Non-pigmented ciliary epithelial cell (primary cell): Measurements from ENCODE around the genes RPS6, C9orf72 and TMEM215.

DNA sequence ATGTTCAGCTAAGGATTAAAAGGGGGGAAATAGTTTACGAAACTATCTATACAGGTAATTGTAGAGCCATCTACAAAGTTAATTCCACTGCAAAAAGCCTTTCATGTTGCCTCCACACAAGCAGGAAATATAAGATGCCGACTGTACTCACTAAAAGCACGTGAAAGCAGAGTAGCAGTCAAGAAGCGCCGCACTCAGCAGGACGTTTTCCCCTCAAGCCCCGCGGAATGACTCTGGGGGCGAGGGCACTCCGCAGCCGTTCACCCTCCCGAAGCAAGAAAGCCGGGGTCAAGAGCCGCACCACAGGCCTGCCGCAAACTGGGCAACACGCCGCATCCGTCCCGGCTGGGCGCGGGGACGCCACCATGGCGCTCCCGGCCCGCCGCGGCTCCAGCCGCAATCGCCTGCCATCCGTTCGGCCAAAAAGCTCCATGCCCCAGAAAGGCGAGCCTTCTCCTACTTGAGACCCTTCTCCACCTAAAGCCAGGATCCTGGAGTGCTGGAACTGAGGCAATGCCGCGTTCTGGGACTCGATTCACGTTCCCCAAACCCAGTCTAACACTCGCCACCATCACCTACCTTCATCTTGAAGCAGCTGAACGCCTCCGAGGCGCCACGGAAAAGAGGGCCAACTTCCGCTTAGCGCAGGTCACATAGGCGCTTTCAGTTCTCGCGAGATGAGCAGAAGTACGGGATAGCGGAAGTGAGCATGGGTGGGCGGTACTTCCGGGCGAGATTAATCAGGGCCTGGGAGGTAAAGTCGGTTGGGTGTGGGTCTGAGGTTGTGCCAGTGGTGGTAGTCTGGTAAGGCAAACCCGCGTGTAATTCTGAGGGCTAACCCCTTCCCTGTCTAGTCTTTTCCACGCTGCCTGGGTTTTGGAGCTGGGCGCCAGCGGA lies at the start of gene RPS6:
Gene RPS6 (minus strand): TSS at position 626 of the 897 bp plus-strand sequence.
- RRBS, result 1% methylated on average over 7 of the region's 57 CpGs

DNA sequence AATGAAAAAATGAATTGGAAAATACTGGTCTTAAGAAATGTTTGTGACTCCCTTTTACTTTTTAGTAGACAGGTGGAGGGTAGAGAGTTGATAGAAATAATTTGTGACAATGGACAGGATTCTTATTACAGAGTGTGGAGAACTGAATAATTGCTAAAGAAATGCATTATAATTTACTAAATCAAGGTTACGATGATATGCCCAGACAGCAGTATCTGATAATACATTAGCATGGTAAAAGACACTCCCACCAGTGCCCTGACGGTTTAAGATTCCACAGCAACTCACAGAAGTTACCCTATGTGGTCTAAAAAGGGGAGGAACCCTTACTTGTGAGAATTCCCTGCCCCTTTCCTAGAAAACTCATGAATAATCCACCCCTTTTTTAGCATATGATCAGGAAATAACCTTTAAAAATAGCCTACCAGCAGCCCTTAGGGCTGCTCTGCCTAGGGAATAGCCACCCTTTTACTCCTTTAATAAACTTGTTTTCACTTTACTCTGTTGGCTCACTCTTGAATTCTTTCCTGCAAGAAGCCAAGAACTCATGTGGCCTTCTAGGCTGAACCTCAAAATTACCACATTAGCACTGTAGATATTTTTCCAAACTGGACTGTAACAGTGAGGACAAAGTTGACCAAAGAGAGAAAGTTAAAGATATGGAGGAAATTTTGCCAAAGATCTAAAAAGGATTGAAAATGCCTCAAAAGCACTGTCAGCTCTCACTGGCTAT lies 244.8 kb upstream of the SLC24A2 start:
- RRBS, result no CpG with 5 or more reads among the region's 2 CpGs

DNA sequence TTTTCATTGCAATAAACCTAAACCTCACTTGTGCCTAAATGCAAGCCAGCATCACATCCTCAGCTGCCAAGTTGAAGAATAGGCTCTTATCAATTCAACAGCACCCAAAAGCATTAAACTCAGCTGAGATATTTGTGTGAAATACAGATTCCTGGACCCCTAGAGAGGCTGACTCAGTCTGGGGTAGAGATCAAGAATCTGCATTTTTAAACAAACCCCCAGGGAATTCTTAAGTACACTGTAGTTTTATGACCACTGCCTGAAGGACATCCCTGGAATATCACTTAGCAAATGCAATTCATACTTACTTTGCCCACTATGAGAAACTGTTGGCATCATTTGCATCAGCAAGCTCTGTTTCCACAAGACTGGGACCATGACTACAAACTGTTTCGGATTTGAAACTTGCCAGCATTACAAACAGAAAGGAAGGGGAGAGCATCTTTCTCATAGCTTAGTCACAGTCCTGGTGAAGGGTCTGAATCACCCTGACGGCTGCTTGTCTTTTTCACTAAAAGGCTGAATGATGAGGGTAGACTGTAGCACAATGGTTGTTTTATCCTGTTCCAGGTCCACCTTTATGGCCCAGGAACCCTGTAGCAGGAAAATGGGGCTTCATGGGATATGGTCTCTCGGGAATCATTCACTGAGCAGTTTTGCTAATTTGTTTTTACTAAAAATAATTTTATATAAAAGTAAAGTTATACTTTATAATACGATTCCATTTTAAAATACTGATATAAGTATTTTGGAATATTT lies 63.6 kb downstream of the MLLT3 start:
- RRBS, result no CpG with 5 or more reads among the region's 4 CpGs

- RRBS, result no CpG with 5 or more reads among the region's 2 CpGs
Observed at GRCh38 chr9:20640705-20641143, 18.4 kb upstream of the MLLT3 start.

GRCh38 chr9:21334359-21335319 lies 565 bp downstream of the KLHL9 start:
- RRBS, result 1% methylated on average over 18 of the region's 40 CpGs

DNA sequence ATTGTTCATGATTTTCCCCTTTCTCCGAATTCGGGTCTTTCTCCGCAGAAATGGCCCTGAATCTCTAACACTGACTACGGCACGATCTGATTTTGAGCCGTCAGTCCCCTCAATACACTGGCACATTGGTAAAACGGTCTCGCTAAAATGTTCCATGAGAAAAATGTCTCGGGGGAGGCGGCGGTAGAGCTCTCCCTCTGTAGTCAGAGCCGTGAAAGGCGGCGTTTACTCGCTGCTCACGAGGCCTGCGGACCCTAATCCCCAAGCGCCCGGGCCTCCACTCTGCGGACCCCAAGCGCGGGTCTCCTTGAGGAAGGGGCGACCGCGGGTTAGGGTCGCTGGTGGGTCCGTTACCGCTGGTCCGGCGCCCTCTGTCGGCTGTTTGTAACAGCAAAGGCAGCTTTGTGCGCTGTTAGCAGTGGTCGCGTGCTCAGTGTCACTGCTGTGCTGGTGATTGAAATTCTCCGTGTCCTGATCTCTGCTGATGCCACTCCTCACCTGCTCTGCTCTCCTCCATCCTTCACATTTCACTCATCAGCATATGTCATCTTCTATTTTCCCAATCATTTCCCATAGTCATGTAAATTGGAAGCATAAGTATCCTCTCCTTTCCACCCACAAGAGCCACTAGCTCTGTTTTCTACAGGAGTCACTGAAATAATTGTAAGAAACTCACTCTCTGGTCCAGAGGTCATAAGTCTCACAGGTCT lies 10.9 kb upstream of the IFNA2 start:
- RRBS, result under 1% methylated on average over 8 of the region's 35 CpGs

GRCh38 chr9:21526943-21527878 lies 45.1 kb upstream of the IFNE start:
- RRBS, result no CpG with 5 or more reads among the region's 2 CpGs

GRCh38 chr9:21558880-21560122 lies 77.2 kb upstream of the IFNE start:
- RRBS, result under 1% methylated on average over 30 of the region's 117 CpGs

- RRBS, result no CpG with 5 or more reads among the region's 7 CpGs
Observed at GRCh38 chr9:21833296-21834114, 31.1 kb downstream of the MTAP start.

DNA sequence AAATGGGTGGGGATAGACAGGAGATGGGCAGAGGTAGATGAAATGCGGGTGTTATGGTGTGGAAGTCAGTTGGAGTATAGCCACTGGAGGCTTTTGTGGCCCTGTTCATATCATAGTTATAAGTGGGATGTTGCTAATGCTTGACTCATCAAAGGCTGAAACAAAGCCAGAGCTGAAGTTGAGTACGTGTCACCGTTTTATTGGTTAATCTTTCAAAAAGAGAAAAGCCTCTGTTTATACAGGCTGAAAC lies 33.9 kb downstream of the MTAP start:
- RRBS, result no CpG with 5 or more reads among the region's 3 CpGs

GRCh38 chr9:22820668-22820961 lies 374.0 kb downstream of the DMRTA1 start:
- RRBS, result no CpG with 5 or more reads among the region's 8 CpGs

DNA sequence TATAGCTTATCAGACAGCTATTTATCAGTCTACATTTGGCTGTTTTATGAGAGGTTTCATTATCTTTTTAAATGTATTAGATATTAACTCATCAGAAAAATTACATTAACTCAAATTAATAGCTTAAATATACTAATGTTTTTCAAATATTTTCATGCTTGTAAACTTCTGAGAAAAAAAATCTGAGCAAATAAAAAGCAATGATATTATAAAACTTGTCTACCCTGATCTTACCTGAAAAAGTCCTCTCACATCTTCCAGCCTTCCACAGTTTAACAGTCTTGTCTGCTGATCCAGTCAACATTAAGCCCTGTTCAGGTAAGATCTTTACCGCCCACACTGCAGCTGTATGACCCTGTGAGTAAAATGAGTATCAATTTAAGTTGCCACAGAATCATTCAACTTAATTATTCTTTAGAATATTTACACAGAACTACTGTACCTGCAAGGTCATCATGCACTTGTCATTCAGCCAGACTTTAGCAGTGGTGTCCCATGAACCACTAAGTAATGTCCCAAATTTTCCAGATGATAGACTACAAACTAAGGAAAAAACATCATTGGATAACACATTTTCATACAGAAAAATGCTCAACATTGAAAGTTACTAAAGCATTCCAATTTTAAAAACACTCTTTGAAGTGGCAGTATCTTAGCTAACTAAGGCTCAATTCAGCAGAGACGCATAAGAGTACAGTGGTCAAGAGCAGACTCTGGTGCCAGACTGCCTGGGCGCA lies 19.0 kb downstream of the PLAA start:
- RRBS, result no CpG with 5 or more reads among the region's 3 CpGs

GRCh38 chr9:27109634-27109965 lies 575 bp downstream of the TEK start:
- RRBS, result no CpG with 5 or more reads among the region's 1 CpG

- RRBS, result no CpG with 5 or more reads among the region's 7 CpGs
Observed at GRCh38 chr9:27183879-27184408, 74.9 kb downstream of the TEK start.

DNA sequence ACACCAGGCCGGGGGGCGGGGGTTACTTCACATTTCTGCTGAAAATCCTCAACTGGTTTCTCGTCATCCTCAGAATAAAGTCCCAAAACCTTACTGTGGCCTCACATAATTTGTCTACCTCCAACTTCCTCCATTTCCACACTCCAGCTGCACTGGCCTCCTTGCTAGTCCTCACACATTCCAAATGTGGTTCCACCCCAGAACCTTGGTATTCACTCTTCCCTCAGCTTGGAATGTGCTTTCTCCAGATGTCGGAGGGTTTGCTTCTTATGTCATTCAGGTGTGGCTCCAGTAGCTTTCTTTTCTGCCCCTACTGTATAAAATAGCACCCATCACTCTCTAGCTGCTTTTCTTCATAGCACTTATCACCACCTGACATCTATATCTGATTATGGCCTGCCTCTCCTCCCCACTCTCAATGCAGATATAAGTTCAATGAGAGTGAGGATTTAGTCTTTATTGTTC lies 102.5 kb upstream of the IFNK start:
- RRBS, result no CpG with 5 or more reads among the region's 4 CpGs

GRCh38 chr9:27573344-27574243 lies at the start of gene C9orf72:
C9orf72 (minus strand) TSS chr9:27573481.
- RRBS, result no CpG with 5 or more reads among the region's 62 CpGs

GRCh38 chr9:28387255-28387568 lies 813.9 kb upstream of the C9orf72 start:
- RRBS, result no CpG with 5 or more reads among the region's 4 CpGs

DNA sequence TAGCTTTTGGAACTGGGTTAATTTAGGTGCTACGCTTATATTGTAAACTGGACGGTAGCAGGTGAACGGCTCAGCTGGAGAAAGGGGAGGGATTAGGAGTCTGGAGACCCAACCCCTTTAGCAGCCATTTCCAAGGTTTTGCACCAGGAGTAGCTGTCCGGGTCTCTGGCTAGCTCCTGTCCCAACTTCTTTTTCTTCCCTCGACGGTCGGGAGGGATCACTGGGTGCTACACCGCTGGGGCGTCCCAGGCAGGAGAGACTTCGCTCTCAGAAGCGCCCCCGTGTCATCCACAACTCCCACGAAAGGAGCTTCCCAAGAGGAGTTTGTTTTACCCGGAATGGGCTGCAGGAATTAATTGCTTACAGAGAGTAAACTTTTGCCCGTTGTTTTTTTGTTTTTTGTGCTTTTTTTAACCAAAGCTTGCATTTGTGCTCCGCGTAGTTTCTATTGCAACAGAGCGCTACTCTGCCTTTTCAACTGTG lies 817 bp upstream of the LINGO2 start:
- RRBS, result no CpG with 5 or more reads among the region's 18 CpGs

GRCh38 chr9:32537573-32538371 lies 11.8 kb upstream of the RIGI start:
- RRBS, result no CpG with 5 or more reads among the region's 1 CpG

GRCh38 chr9:32783152-32784122 lies at the start of gene TMEM215:
TMEM215 (plus strand) TSS chr9:32783540.
- RRBS, result 3% methylated on average over 15 of the region's 64 CpGs